Thoracic aorta endothelial cell (primary cell): Measurements from ENCODE around the genes NFS1, PHF20, CNBD2 and AAR2.

DNA sequence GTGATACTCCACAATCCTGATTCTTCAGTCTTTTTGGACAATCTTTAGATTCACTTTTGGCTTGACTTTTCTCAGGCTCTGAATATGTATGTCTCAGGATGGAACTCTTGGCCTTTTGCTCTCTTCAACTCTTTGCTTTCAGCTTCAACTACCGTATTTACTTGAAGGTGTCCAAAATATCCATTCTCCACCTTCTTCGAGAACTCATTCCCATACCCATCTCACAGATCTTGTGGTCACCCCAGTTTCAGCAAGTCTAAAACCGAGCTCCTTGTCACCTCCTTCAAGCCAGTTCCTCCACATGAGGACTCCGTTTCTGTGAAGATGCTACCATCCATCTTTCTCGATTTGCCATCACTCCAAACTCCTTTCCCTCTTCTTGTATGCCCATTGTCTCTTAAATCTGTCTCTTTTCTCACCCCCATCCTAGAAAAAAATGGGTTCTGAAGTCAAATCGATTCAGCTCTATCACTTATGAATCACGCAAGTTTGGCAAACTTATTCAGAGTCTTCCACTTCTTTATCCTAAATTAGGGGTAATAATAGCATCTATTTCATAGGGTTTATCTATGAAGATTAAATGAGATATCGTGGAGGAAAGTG is 1.9 kb upstream of the MMP24 start:
- CAGE, long polyA plus RNA: no peak

DNA sequence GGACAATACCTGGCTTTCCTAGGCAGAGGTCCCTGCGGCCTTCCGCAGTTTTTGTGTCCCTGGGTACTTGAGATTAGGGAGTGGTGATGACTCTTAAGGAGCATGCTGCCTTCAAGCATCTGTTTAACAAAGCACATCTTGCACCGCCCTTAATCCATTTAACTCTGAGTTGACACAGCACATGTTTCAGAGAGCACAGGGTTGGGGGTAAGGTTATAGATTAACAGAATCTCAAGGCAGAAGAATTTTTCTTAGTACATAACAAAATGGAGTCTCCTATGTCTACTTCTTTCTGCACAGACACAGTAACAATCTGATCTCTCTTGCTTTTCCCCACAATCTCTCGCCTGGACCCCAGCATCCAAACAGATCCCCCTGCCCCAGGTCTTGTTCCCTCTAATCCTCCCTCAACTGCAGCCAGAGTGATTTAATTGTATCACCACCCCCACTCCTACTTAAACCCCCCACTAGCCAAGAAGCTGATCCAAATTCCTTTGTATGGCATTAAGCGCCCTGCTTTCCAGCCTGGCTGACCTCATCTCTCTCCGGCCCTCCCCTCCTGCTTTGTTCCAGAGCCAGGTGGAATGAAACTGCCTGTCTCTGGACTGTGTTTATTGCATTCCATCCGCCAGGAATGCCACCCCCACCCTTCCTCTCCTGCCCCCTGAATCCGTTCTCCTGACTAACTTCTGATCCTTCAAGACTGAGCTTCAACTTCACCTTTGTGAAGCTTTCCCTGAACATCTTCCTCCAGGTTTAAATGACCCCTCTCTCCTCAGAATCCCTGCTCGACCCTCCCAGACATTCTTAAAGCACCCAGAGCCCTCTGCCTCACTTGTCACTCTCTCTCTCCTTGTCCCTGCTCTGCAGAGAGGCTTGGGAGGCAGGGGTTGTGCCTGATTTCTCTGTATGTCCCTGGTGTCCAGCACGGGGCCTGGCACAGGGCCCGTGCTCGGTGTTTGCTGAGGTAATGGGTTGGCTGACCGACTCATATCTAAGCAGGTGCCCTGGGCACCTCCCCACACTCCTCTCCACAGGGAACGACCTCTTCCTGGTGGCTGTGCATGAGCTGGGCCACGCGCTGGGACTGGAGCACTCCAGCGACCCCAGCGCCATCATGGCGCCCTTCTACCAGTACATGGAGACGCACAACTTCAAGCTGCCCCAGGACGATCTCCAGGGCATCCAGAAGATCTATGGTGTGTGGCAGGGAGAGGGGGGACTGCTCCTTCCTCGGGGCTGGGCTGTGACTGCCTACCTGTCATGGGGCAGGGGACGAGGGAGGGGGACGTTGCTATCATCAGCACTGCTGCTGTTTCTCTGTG is 14.7 kb downstream of the MMP24OS start:
- CAGE, long polyA plus RNA: no peak

DNA sequence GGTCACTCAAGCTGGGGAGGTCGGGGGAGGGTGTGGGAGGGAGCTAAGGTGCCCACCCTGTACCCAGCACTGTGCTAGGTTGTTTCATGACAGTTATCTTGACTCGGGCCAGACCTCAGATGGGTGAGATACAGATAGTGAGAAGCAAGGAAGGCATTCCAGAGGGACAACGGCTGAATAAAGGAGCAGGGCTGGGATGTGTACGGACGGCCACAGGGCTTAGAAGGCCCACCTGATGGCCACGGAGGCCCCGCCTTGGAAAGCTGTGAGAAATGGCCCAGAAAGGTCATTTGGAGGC is 7.8 kb downstream of the MMP24OS start:
- CAGE, long polyA plus RNA: no peak

GRCh38 chr20:35320298-35320912 is 28.2 kb upstream of the FAM83C start:
- CAGE, long polyA plus RNA: no peak

GRCh38 chr20:35454479-35455106 is 805 bp upstream of the CEP250 start:
- CAGE, long polyA plus RNA: no peak

GRCh38 chr20:35617343-35618075 is 1.9 kb downstream of the SPAG4 start:
- CAGE, long polyA plus RNA: no peak

DNA sequence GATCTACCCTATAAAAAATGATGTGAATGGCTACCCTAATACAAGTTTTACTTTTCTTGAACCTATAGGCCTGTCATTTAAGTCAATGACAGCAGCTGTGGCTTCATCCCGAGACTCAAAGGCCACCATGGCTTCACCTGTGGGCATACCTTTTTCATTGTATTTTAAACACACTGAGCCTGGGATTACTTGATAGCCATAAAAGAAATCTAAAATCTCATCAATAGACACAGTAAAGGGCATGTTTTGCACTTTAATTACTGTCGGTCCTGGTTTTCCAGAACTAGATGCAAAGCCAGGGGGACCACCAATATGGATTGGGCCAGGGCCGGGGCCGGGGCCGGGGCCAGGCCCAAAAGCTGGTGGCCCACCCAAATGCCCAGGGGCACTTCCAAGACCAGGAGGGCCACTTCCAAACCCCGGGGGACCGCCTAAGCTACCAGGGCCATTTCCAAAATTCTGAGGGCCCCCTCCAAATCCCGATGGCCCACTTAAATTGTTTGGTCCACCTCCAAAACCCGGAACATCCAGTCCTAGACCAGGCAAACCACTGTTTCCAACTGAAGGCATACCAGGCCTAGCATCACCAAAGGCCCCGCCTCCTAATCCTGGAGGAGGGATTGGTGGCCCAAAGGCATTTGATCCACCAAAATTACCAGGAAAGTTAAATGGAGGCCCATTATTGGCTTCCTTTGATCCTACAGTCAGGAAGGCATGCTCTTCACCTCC is 12.0 kb downstream of the CPNE1 start:
- CAGE, long polyA plus RNA: no peak

DNA sequence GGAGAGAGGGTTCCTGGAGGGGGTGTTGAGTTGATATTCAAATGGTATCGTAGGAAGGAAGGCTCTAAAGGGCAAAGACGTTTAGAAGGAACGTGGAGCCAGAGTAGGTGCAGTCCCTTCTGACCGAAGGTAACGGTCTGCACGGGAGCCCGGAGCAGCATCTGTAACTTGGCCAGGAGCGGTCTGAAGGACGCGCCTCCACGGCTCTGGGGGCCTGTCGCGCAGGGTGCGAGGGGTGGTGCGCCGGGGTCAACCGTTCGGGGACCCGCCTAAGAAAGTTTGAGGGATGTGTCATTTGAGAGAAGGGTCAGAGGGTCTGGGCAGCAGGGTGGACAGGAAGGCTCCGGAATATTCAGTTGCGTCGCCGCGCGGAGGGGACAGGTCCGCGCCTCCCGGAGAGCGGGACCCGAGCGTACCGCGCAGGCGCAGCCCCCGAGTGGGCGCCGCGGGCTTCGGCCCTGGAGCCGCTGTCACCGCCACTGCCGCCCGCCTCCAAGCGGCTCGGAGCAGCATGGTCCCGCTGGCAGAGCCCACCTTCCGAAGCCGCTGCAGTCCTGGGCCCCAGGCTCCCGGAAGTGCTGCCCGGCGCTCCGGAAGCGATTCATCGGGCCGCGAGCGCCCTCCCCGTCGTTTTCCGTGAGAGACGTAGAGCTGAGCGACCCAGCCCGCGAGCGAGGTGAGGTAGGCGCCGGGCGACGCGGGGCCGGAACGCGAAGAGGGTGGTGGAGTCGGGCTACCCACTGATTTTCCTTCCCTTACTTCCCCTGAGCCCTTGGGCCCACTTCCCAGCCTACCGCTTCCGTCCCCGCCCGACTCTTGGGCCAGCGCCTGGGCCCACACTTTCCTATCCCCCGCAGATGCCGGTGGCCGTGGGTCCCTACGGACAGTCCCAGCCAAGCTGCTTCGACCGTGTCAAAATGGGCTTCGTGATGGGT is at the start of gene NFS1:
TSS of gene NFS1 (minus strand) at position 577 of the 935 bp plus-strand sequence.
- CAGE, long polyA plus RNA: no peak

DNA sequence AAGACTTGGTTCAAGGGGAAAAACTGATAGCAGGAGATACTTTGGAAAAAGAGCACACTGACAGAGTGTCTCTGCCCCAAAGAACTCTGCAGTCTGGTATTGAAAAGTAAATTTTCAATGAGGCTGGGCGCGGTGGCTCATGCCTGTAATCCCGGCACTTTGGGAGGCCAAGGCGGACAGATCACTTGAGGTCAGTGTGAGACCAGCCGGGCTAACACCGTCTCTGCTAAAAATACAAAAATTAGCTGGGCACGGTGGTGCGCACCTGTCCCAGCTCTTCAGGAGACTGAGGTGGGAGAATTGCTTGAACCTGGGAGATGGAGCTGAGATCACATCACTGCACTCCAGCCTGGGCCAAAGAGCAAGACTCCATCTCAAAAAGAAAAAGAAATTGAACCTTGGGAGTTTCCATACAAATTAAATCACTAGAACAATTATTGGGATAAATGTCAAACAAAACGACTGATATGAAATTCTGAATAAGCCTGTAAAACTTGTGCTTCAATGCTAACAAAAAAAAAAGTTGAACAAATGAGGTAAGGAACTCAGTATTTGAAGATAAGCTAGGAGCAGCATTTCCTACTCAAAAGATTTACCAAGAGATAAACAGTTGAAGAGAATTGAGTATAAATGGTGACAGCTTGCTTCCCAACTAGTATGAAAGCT is 3.5 kb downstream of the ROMO1 start:
- CAGE, long polyA plus RNA: no peak

GRCh38 chr20:35711590-35711904 is 12.3 kb downstream of the ROMO1 start:
- CAGE, long polyA plus RNA: no peak

GRCh38 chr20:35719580-35720525 is 20.6 kb downstream of the ROMO1 start:
- CAGE, long polyA plus RNA: no peak

- CAGE, long polyA plus RNA: no peak
Measured at GRCh38 chr20:35742295-35742433, 104 bp upstream of the RBM39 start.

DNA sequence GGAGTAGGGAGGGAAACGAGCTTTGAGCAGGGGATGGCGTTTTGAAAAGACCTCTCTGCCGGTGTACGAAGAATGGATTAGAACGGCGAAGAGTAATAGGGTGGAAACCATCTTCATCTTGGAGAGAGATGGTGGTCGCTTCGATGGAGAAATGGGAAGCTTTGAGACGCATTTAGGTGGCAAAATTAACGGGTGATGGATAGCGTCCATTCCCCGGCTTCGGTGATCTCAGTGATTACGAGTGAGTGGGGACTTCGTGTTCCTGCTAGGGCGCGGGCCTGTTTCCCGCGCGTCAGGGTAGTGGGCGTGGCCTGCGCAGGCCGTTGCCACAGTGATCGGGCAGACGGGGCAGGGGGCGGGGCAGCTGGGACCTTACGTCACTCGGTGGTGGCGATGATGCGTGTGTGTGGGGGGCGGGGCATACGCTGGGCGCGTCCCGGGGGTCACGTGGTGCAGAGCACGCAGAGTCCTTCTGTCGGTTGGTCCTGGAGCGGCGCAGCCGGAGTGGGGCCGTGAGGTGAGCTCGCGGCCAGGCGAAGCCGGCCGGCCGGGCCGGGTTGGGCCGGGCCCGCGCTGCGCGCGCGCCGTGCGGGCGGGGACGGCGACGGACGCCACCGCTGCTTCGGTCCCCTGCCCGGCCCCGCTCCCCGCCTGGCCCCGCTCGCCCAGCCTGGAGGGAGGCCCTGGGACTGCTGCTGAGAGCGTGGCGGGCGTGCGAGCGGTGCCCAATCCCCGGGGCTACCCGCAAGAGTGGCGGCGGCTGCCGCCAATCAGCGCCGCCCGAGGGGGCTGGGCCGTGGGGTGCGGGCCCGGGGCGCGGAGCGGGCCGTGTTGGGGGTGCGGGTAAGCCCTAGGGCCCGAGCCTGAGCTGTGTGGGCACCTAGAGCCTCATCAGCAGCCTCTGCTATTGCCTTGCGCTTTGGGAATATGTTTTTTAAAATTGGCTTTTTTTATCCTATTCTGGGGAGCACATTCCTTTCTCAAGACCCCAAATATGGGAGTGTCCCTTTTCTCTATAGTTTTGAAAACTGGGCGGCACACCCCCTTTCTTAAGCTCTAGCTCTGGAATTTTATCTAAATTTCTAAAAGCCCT is at the start of gene PHF20:
TSS of gene PHF20 (plus strand) at position 453 of the 1,093 bp plus-strand sequence.
- CAGE, long polyA plus RNA: no peak

- CAGE, long polyA plus RNA: no peak
Measured at GRCh38 chr20:35796383-35797052, 24.7 kb downstream of the PHF20 start.

GRCh38 chr20:35968240-35968779 is at the start of gene CNBD2:
CNBD2 (plus strand) TSS chr20:35968590.
- CAGE, long polyA plus RNA: no peak

- CAGE, long polyA plus RNA: no peak
Measured at GRCh38 chr20:36138762-36139276, 15.7 kb upstream of the EPB41L1 start.

GRCh38 chr20:36229956-36231111 is 5.9 kb upstream of the AAR2 start:
- CAGE, long polyA plus RNA: no peak

- CAGE, long polyA plus RNA: no peak
Measured at GRCh38 chr20:36236234-36237408, at the start of gene AAR2. AAR2 (plus strand) TSS chr20:36236478.

DNA sequence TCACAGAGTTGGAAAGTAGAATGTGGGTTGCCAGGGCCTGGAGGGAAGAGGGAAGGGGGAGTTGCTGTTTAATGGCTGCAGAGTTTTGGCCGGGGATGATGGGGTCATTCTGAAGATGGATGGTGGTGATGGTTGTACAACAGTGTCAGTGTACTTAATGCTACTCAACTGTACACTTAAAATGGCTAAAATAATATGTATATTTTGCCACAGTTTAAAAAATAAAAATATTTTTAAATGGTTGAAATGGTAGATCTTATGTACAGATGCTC is 18.1 kb downstream of the AAR2 start:
- CAGE, long polyA plus RNA: no peak

- CAGE, long polyA plus RNA: no peak
Measured at GRCh38 chr20:36255889-36256405, 19.7 kb downstream of the AAR2 start.